A549 (cell line): ENCODE measurements around a stretch of chr3.

DNA sequence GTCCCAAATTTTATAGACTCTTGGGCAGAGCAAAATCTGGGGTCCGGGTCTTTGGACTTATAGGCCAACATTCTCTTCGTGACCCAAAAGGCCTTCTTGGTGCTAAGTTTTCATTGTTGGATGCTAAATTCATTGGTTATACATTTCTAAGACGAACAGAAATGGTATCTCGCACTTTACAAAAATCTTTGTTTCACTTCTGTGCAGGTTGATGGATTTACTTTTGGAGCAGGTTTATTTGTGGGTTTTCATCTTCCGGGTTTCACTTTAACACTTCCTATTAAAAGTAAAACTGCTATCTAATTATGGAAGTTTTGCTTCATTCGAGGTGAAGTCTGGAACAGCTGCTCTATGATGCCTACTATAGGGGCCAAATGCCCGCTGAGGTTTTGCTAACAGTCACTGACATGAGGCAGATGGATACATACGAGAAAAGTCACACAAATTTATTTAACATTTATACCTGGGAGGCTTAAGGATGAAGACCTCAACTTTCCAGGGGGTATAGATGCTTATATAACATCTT, 54.0 kb downstream of the OSTN start:
- PRO-cap = no peak
CAGE:
- cytosol, long polyA plus RNA = no peak
- long polyA plus RNA = no peak
- nucleus, long polyA plus RNA = no peak

- PRO-cap = no peak
CAGE:
- cytosol, long polyA plus RNA = no peak
- long polyA plus RNA = no peak
- nucleus, long polyA plus RNA = no peak
These were observed 64.2 kb downstream of the OSTN start for GRCh38 chr3:191263208-191263702.

GRCh38 chr3:191307352-191307763, 21.8 kb upstream of the CCDC50 start:
- PRO-cap = no peak
CAGE:
- cytosol, long polyA plus RNA = no peak
- long polyA plus RNA = no peak
- nucleus, long polyA plus RNA = no peak

GRCh38 chr3:191360784-191361300, 30.5 kb upstream of the UTS2B start:
- PRO-cap = no peak
CAGE:
- cytosol, long polyA plus RNA = no peak
- long polyA plus RNA = no peak
- nucleus, long polyA plus RNA = no peak

- PRO-cap = no peak
CAGE:
- cytosol, long polyA plus RNA = no peak
- long polyA plus RNA = no peak
- nucleus, long polyA plus RNA = no peak
These were observed 317.4 kb downstream of the FGF12 start for GRCh38 chr3:192409467-192410759.

- PRO-cap = no peak
CAGE:
- cytosol, long polyA plus RNA = no peak
- long polyA plus RNA = no peak
- nucleus, long polyA plus RNA = no peak
These were observed 21.0 kb downstream of the FGF12 start for GRCh38 chr3:192706280-192706858.

DNA sequence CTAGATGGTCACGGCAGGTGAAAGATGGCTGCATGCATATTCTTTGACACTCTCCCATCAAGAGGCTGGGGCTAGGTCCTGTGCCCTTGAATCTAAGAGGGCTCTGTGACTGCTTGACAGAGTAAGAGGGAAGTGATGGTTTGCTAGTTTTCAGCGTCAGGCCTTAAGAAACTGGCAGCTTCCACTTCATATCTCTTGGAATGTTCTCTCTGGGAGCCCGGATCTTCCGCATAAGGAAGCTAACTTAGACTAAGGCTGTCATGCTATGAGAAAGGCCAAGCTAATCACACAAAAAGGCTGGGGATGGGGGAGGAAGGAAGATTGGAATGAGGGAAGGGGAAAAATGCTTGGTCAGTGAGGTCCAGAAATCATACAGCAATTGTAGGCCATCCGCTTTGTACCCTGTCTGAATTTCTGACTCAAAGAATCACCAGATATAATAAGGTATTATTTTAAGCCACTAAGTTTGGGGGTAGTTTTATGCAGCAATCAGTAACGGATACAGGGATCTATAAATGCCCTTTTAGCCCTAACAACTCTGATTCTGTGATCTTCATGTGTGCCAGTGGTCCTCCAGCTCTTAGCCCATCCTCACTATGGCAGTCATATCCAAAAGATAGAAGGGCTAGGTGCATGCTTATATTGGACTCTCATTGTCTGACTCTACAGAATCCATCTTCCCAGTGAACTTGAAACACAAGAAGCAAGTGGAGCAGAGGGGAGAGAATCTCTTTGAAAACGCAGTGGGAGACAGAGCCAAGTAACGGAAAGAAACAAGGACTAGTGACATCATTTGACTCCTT, 49.8 kb downstream of the MB21D2 start:
- PRO-cap = no peak
CAGE:
- cytosol, long polyA plus RNA = no peak
- long polyA plus RNA = no peak
- nucleus, long polyA plus RNA = no peak

- PRO-cap = no peak
CAGE:
- cytosol, long polyA plus RNA = no peak
- long polyA plus RNA = no peak
- nucleus, long polyA plus RNA = no peak
These were observed 305 bp downstream of the MB21D2 start for GRCh38 chr3:192917358-192917744.

DNA sequence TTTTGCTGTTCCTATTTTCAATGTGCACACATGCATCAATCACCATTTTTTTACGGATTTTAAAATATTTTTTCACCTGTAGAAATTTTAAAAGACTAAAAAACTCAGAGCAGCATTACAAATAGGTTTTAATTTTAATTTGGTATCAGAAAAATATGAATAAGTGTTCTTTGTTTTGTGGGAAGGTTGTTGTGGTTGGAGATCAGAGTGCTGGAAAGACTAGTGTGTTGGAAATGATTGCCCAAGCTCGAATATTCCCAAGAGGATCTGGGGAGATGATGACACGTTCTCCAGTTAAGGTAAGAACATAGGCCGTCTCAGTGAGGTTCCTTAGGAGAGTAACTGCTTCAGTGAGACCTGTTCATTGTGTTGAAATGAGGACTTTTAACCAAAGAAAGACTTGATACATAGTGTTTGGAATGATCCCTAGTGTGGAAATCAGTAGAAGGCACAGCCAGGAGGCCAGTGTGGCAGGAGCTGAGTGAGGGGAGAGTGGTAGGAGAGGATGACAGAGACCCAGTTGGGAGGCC, 44.8 kb downstream of the OPA1 start:
- PRO-cap = no peak
CAGE:
- cytosol, long polyA plus RNA = no peak
- long polyA plus RNA = no peak
- nucleus, long polyA plus RNA = no peak

DNA sequence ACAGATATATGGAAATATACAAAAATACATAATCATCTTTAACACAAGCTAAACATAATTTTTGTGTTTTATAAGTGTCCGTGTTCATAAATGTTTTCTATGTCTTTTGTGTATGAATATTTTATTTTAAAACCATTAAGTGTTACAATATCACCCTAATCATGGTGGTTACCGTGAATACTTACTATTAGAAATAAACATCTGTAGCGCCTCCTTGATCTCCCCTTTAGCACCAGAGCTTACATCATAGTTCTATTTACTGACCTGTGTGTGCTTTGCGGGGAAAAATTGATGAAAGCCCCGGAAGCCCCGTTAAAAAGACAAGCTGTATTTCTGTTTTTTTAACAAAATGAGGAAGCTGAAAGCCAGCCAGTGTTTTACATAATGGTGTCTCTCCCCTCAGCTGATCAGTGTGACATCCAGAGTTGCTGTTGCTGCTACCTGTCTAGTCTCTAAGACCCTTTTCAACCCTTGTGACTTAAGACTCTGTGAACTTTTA, 100.7 kb downstream of the OPA1 start:
- PRO-cap = no peak
CAGE:
- cytosol, long polyA plus RNA = no peak
- long polyA plus RNA = no peak
- nucleus, long polyA plus RNA = no peak

DNA sequence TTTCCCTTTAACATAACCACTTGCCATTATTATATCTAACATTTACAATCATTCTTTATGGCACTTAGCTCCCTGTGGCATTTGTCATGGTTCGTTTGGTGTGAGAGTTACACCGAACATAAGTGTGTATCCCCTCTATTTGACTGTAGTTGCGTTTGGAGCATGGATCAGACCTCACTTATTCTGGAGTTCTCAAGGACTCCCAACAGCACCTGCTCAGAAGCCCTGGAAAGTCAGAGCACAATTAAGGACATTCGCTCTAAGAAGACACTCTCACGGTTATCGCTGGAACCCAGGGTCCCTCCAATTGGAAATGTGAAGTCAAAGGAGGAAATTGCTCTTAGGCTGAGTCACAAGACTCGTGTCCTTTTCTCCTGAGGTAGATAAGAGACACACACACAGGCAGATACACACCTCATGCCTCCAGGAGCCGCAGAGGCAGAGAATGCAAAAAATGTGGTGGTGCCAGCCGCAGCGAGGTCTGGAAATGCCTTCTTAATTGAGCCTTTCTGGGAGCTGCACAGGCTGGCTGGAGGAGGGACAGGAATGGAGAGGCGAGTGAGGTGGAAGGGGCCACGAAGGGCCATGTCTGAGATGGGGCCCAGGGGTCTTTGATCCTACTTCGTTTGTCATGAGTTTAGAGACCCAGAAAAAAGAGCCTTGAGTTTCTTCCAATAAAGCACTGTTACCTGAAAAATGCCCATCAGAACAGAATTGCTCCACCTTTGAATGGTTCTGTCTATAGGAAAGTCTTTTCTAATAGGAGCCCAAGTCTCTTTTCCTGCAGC, 189.2 kb downstream of the OPA1 start:
- PRO-cap = no peak
CAGE:
- cytosol, long polyA plus RNA = no peak
- long polyA plus RNA = no peak
- nucleus, long polyA plus RNA = no peak

DNA sequence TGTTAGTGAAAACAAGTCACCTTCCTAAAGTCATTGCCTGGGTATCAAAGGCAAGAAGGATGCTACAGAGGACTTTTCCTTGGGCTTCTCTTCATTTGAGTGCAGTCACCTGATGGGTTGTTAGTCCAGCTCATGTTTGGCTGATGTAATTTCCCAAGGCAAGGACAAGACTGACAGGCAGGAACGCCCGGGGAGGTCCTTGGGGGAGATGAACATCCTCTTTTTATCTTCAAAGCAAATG, 201.1 kb downstream of the OPA1 start:
- PRO-cap = no peak
CAGE:
- cytosol, long polyA plus RNA = no peak
- long polyA plus RNA = no peak
- nucleus, long polyA plus RNA = no peak

GRCh38 chr3:193859244-193859649, 266.2 kb downstream of the OPA1 start:
- PRO-cap = no peak
CAGE:
- cytosol, long polyA plus RNA = no peak
- long polyA plus RNA = no peak
- nucleus, long polyA plus RNA = no peak

DNA sequence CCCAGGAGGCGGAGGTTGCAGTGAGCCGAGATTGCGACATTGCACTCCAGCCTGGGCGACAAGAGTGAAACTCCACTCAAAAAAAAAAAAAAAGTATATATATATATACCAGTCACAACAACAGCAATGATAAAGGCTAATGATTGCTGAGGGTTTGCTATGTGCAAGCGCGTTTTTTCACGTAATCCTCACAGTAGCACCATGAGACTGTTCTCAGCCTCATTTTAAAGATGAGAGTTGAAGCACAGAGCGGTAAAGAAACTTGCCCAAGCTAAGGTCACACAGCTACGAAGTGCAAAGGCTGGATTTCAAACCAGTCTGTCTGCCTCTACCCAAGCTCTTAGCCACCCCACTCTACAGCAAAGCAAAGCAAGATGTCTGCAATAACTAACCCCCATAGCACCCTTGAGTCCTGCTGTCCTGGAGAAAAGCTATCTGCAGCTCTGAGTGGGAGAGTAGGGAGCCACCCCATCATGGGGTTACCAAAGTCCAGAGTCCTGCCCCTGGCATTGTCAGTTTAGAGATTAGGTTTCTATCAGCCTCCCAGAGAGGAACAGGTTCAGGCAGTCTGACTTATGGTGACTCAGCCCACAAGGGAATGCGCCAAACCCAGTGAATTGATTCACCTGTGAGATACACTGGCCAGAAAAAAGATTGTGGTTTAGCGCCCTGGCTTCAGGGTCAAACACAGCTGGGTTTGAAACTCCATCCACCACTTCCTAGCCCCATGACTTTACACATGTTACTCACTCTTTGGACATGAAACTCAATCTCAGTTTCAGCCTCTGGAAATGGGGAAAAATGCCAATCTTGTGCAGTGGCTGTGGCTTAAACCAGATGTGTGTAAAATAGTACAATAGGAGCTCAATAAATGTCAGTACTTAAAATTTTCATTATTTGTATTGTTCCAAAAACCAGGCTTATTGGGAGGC, 263.8 kb upstream of the HES1 start:
- PRO-cap = no peak
CAGE:
- cytosol, long polyA plus RNA = no peak
- long polyA plus RNA = no peak
- nucleus, long polyA plus RNA = no peak

GRCh38 chr3:194129678-194130308, 6.2 kb upstream of the HES1 start:
- PRO-cap = no peak
CAGE:
- cytosol, long polyA plus RNA = no peak
- long polyA plus RNA = no peak
- nucleus, long polyA plus RNA = no peak

DNA sequence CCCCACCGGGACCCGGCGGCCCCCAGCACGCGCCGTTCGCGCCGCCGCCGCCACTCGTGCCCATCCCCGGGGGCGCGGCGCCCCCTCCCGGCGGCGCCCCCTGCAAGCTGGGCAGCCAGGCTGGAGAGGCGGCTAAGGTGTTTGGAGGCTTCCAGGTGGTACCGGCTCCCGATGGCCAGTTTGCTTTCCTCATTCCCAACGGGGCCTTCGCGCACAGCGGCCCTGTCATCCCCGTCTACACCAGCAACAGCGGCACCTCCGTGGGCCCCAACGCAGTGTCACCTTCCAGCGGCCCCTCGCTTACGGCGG, 1.9 kb downstream of the HES1 start:
- PRO-cap = no peak
CAGE:
- cytosol, long polyA plus RNA = no peak
- long polyA plus RNA = no peak
- nucleus, long polyA plus RNA = no peak

DNA sequence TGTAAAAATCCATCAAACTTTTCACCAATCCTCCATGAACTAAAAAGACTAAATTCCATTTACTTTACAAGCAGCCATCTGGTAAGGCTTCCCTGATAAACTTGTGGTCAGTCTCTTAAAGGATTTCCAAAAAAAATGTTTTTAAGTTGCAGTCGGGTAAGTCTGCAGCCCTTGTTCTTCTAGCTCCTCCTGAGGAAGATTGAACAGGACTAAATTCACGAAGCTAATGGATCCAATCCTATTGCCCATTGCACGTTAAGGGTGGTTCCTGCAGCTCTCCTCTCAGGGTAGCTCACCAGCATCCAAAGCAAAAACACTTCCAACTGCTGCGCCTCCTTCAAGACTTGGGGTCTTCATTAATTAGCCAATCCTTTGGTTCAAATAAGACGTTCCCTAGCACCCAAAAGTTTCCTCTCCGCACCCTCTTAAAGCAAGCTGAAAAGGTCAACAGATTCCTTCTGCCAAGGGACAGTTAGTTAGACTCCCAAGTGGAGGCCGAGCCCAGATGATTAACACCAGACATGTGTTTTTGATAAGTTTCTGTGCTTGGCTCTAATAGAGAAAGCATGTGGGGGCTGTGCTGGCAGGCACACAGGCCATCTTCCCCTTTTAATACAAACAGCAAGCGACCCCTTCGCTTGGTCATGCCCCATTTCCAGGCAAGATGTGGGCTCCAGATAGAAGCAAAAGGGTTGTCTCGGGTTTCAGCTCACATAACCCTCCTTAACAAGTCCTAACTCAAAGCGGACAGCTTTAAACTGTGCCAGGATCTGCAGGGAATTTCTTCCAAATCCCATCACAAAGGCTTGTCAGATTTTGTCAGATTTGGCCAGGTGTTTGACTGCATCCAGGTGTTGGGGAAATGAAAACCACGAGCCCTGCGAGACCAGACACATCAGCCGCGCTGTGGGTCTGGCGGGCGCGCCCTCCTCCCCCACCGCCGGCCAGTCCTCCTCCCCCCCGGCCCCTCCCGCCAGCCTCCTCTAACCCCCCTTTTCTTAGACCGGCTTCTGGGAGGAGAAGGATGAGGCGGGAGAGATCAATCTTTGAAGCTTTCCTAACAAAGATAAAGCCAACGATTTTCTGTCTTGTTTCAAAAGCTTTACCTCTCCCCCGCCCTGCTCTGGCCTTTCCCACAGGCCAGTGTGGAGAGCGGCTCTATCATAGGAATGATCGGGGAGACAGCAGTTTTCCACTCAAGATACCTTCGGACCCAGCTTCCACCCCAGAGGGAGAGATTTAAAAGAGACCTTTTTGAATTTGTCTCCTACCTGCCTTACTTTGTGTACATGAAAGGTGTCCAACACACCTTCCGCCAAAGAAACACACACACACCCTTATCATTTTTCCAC, 3.2 kb downstream of the HES1 start:
- PRO-cap = no peak
CAGE:
- cytosol, long polyA plus RNA = no peak
- long polyA plus RNA = no peak
- nucleus, long polyA plus RNA = no peak

DNA sequence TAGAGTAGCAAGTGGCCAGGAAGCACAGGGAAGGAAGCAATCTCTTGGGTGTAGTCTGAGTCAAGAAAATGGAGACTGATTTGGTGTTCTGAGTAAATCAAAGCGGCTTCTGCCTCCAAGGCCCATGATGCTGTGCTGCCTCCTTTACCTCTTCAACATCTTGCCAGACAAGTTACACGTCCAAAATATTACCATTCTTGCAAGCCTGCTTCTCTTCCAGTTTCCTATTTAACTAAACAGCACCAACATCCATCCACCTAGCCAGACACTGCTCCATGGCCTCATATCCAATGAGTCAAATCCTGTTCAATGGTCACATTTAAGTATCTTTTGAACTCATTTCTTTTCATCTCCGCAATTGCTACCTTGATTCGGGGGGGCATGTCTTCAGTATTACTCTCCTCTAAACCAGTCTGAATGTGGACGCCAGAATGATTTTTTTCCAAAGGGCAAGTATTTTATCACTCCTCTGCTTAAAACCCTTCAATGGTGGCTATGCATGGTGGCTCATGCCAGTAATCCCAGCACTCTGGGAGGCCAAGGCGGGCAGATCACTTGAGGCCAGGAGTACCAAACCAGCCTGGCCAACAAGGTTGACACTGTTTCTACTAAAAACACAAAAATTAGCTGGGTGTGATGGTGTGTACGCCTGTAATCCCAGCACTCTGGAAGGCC, 35.1 kb downstream of the ATP13A3 start:
- PRO-cap = no peak
CAGE:
- cytosol, long polyA plus RNA = no peak
- long polyA plus RNA = no peak
- nucleus, long polyA plus RNA = no peak

GRCh38 chr3:194452454-194453319, 34.1 kb downstream of the ATP13A3 start:
- PRO-cap = no peak
CAGE:
- cytosol, long polyA plus RNA = no peak
- long polyA plus RNA = no peak
- nucleus, long polyA plus RNA = no peak

DNA sequence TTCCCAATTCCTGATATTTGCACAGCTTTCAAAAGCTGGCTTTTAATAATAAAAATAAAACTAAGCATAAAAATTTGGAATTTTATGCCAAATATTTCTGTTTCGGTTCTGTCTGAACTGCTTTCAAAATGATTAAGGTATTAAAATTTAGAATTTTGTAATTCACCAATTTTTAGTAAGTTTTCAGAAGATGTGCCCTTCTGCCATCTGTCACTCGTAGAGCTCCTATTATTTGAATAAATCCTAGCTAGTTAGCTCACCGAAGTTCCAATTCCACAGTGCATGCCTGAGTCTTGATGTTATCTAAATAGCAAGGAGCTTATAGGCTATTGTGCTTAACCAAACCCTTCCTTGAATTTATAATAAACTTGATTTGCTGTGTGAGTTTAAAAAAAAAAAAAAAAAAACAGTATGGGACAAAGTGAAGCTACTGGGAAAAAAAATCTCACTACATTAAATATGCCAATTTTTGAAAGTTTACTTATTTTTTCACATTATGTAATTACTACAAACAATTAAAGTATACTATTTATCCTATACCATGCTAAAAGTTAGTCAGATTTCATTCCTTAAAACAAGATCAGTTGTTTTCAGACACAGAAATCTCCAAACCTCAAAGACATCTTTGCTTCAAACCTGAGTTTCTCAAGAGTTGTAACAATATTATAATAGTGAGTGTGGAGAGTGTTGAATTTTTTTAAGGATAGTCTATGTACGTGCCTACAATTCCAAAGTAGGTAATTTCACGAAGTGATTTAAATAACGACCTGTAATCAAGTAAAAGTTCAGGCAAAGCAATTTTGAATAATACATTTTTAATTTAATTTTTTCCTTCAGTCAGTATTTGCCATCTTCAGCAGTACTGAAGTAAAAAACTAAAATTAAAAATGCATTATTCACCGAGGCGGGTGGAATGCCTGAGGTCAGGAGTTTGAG, 18.5 kb downstream of the ATP13A3 start:
- PRO-cap = no peak
CAGE:
- cytosol, long polyA plus RNA = no peak
- long polyA plus RNA = no peak
- nucleus, long polyA plus RNA = no peak